Thyroid gland (tissue), 7 donors: ENCODE results near the genes LRRC39 and CDC14A.

- PRO-cap, 2 experiments = peak in 1 of 2 experiments; most common minus-strand start chr1:99646963 (in 1)
- RAMPAGE, long total RNA, 5 experiments = no peak in any of the 5 experiments
Measured at GRCh38 chr1:99646815-99647218, 904 bp downstream of the PALMD start.

DNA sequence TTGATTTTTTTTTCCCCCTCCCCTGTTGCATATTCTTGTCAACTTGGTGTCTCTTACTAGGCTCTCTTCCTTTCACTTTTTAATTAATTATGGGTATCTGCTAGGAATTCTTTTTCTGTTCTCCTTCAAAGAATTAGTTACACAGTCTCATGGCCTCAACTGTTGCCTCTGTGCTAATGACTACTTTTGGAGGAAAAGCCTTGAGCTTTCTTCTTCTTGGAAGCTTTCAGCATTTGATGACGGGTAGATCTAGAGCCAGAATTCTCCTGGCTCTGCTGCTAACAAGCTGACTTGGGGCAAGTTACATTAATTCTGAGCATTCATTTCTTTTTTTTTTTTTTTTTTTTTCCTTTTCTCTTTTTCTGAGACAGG lies 1.9 kb downstream of the AGL start:
- PRO-cap, 2 experiments = peak in 1 of 2 experiments; most common minus-strand start position 182 of the sequence (in 1)
- RAMPAGE, long total RNA, 5 experiments = no peak in any of the 5 experiments

DNA sequence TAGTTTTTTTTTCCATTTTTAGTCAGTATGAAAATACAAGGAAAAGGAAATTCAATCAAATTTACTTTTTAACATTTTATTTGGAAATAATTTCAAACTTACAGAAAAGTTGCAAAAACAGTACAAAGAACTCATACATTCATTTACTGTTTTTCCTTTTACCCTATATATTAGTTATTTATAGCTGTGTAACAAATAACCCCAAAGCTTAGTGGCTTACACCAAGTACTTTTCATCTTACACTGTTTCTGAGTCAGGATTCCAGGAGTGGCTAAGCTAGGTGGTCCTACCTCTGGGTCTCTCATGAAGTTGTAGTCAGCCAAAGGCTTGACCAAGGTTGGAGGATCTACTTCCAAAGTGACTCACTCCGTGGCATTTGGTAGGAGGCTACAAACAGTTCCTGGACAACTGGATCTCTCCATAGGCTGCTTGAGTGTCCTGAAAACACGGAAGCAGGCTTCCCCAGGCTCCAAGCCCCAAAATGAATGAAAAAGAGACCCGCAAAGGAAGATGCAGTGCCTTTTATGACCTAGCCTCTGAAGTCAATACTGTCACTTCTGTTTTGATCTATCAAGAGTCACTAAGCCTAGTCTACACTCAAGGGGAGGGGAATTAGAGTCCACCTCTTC lies 1.2 kb upstream of the MFSD14A start:
- PRO-cap, 2 experiments = peak in 1 of 2 experiments; most common plus-strand start position 421 of the sequence (in 1)
- RAMPAGE, long total RNA, 5 experiments = no peak in any of the 5 experiments

DNA sequence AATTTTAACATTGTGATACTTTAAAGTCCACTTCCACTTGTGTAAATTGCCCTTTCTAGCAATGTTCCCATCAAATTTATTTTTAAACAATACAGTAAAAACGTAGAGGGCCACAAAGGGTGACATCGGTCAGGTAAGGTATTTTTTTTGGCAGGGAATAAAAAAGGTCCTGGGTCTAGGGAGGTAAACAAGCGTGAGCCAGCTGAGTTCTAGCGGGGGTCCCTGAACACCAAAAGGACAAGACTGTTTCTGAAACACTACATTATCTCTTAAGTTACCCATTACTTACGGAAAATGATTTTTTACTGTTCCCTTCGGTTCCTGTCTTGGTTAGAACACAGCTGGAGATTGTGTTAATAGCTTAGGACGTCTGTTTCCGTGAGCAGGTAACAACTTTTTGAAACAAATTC lies 449 bp upstream of the MFSD14A start:
- PRO-cap, 2 experiments = no peak in any of the 2 experiments
- RAMPAGE, long total RNA, 5 experiments = no peak in any of the 5 experiments

DNA sequence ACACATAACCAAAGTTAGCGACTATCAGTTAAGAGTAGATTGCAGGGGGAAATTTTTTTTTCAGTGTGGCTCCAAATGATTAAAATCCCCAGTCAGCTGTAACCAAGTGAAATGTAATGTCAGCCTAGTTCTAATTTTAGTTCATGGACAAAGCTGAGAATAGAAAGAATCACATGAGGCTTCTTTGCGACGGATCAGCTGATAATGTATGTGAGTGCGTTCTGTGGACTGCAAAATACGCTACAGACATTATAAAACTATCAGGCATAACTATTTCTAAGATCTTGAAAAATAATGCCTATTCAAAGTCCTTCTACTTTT lies at the start of gene LRRC39:
Gene LRRC39, minus strand, starts transcription at position 121 of the 321 bp plus-strand sequence.
- PRO-cap, 2 experiments = no peak in any of the 2 experiments
- RAMPAGE, long total RNA, 5 experiments = no peak in any of the 5 experiments

DNA sequence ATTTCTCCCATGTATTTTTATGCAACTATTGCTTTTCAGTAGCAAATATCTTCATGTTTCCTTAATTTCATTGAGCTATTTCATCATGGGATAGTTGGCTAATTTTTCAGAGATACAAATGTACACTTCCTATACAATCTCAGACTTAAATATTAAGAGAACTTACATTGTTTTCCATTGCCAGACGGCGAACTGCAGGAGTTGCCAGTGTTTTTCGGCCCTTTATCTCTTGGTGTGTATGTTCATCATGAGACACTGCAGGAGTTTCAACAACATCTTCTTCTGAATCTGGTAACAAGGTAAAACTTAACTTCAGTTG lies 31.2 kb downstream of the DBT start:
- PRO-cap, 2 experiments = no peak in any of the 2 experiments
- RAMPAGE, long total RNA, 5 experiments = no peak in any of the 5 experiments

DNA sequence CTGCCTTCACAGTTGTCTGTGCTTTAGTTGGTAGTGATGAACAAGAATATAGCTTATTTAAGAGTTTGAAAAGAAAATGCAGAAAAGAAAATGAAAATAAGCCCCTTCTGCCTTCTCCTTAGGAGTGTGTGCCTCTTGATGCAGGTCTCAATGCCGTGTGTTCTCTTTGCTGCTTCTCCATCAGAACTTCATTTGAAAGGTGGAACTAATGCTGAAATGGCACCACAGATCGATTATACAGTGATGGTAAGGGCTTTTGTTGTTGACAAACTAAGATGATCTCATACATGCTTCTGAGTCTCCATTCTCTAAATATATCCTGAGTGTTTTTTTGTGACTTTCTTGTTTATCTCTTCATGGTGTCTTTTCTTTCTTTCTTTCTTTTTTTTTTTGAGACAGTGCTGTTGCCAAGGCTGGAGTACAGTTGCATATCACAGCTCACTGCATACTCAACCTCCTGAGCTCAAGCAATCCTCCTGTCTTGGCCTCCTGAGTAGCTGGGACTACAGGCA lies 4.5 kb downstream of the RTCA start:
- PRO-cap, 2 experiments = no peak in any of the 2 experiments
- RAMPAGE, long total RNA, 5 experiments = no peak in any of the 5 experiments

- PRO-cap, 2 experiments = peak in 2 of 2 experiments; most common plus-strand start chr1:100352506 (in 2); most common minus-strand start chr1:100352857 (in 2)
- RAMPAGE, long total RNA, 5 experiments = start-site peak on the plus strand in 2 of 5 experiments, at chr1:100352448-100352769 at its widest, 20 to 70 reads per replicate
Measured at GRCh38 chr1:100352235-100353019, at the start of gene CDC14A. TSS of gene CDC14A (plus strand) at chr1:100352506.

DNA sequence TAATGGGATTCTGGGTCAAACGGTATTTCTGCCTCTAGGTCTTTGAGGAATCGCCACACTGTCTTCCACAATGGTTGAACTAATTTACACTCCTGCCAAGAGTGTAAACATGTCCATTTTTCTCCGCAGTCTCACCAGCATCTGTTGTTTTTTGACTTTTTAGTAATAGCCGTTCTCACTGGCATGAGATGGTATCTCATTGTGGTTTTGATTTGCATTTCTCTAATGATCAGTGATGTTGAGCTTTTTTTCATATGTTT lies 53.5 kb downstream of the CDC14A start:
- PRO-cap, 2 experiments = no peak in any of the 2 experiments
- RAMPAGE, long total RNA, 5 experiments = no peak in any of the 5 experiments

- PRO-cap, 2 experiments = peak in 1 of 2 experiments; most common minus-strand start chr1:100896639 (in 1)
- RAMPAGE, long total RNA, 5 experiments = no peak in any of the 5 experiments
Measured at GRCh38 chr1:100896310-100897085, 608 bp downstream of the SLC30A7 start.

DNA sequence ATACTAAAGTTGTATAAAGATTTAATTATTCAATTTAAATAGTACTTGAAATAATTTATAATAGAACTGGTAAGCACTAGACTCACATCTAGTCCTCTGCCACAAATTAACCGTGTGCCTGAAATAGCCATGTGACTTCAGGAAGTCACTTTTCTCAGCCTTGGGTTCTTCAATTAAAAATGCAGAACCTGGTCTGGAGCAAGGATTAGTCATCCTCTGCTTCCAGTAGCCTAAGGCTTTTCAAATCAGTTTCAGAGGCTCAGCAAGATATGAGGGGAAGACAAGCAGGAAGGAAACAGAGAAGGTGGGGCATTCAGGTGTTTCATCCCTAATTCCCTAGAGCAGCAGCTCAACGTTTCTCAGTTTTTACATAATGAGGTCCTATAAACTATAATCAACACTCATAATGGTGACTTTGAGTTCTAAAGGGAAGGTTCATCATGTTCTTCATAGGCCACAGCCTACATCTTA lies 23.0 kb downstream of the DPH5 start:
- PRO-cap, 2 experiments = no peak in any of the 2 experiments
- RAMPAGE, long total RNA, 5 experiments = no peak in any of the 5 experiments

GRCh38 chr1:101111704-101112569 lies 86.4 kb upstream of the DPH5 start:
- PRO-cap, 2 experiments = peak in 1 of 2 experiments; most common minus-strand start chr1:101112235 (in 1)
- RAMPAGE, long total RNA, 5 experiments = no peak in any of the 5 experiments

DNA sequence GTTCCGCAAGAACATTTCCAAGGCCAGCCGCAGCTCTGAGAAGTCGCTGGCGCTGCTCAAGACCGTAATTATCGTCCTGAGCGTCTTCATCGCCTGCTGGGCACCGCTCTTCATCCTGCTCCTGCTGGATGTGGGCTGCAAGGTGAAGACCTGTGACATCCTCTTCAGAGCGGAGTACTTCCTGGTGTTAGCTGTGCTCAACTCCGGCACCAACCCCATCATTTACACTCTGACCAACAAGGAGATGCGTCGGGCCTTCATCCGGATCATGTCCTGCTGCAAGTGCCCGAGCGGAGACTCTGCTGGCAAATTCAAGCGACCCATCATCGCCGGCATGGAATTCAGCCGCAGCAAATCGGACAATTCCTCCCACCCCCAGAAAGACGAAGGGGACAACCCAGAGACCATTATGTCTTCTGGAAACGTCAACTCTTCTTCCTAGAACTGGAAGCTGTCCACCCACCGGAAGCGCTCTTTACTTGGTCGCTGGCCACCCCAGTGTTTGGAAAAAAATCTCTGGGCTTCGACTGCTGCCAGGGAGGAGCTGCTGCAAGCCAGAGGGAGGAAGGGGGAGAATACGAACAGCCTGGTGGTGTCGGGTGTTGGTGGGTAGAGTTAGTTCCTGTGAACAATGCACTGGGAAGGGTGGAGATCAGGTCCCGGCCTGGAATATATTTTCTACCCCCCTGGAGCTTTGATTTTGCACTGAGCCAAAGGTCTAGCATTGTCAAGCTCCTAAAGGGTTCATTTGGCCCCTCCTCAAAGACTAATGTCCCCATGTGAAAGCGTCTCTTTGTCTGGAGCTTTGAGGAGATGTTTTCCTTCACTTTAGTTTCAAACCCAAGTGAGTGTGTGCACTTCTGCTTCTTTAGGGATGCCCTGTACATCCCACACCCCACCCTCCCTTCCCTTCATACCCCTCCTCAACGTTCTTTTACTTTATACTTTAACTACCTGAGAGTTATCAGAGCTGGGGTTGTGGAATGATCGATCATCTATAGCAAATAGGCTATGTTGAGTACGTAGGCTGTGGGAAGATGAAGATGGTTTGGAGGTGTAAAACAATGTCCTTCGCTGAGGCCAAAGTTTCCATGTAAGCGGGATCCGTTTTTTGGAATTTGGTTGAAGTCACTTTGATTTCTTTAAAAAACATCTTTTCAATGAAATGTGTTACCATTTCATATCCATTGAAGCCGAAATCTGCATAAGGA lies 3.3 kb downstream of the S1PR1 start:
- PRO-cap, 2 experiments = peak in 2 of 2 experiments; most common plus-strand start position 507 of the sequence (in 1); most common minus-strand start position 301 of the sequence (in 2)
- RAMPAGE, long total RNA, 5 experiments = no peak in any of the 5 experiments

- PRO-cap, 2 experiments = no peak in any of the 2 experiments
- RAMPAGE, long total RNA, 5 experiments = no peak in any of the 5 experiments
Measured at GRCh38 chr1:101307911-101308428, 71.2 kb downstream of the S1PR1 start.

DNA sequence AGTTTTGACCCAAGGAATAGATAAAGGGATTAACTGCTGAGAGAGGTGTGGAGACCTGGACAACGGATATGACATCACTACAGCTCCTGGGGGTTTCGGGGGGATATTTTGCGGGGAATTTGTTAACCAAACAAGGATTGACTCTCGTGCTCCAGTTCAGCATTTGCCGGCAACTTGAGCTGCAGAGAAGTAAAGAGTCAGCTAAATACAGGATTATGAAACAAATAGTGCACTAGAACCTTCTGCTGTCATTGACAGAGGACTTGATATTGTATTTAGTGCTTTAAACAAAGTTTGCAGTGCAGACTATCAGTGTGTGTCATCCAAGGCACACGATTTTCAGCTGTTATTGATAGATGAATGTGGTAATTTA lies 414 bp upstream of the OLFM3 start:
- PRO-cap, 2 experiments = no peak in any of the 2 experiments
- RAMPAGE, long total RNA, 5 experiments = no peak in any of the 5 experiments

- PRO-cap, 2 experiments = no peak in any of the 2 experiments
- RAMPAGE, long total RNA, 5 experiments = no peak in any of the 5 experiments
Measured at GRCh38 chr1:104407731-104408053, 658.0 kb downstream of the AMY1C start.

GRCh38 chr1:107306710-107307006 lies 165.8 kb downstream of the NTNG1 start:
- PRO-cap, 2 experiments = no peak in any of the 2 experiments
- RAMPAGE, long total RNA, 5 experiments = no peak in any of the 5 experiments

DNA sequence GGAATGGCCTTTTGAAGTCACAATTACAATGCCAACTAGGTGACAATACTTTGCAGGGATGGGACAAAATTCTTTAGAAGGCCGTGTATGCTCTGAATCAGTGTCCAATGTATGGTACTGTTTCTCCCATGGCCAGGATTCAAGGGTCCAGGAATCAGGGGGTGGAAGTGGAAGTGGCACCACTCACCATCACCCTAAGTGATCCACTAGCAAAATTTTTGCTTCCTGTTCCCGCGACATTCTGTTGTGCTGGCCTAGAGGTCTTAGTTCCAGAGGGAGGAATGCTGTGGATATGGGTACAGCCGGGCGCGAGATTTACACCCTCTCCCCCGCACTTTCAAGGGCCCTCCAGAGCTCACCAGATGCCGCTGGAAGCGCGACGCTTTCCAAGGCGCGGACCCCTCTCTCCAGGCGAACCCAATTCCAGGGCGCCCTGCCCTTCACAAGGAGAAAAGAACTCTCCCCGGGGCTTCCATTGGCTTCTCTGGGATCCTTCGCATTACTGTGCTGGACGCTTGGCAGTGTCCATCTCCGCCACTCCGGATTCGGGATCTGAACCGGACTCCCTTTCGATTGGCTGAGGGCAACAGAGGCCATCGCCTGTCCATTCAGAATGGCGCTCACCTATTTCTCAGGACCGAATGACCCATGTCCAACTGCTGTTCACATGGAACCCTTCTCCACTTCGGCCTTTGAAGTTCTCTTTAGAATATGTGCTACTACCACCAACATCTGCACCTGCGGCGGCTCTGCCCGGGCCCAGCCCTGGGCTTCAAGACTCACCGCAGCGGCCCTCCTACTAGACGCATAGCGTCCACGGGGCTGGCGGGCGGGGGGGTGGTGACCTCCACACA lies 394.6 kb downstream of the VAV3 start:
- PRO-cap, 2 experiments = no peak in any of the 2 experiments
- RAMPAGE, long total RNA, 5 experiments = no peak in any of the 5 experiments

DNA sequence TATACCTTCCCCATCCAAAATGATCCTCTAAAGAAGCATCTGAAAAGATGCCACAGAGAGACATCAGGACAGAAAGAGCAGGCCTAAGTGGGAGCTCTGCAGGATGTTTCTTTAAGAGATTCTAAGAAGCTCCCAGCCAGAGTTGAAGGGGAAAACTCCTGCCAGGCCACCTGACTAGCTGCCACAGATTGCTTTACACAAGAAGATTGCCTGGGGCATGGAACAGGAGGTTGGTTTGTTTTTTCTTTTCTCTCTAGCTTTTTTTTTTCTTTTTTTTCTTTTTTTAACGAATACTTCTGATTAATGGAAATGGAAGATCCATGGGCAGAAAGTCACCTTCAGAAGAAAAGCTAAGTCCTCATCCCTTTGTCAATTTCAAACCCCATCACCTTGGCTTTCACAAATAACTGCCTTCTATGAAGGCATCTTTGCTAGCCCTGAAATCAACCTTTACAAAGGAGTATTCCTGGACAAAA lies 275.7 kb downstream of the VAV3 start:
- PRO-cap, 2 experiments = no peak in any of the 2 experiments
- RAMPAGE, long total RNA, 5 experiments = no peak in any of the 5 experiments

- PRO-cap, 2 experiments = peak in 2 of 2 experiments; most common plus-strand start chr1:107964700 (in 1); most common minus-strand start chr1:107964676 (in 1)
- RAMPAGE, long total RNA, 5 experiments = start-site peak on the plus strand in 1 of 5 experiments, at chr1:107964347-107964371 at its widest, 7 reads per replicate
Measured at GRCh38 chr1:107964282-107965038, 520 bp downstream of the VAV3 start.